H9 (cell line): ENCODE results near the gene IL4R.

DNA sequence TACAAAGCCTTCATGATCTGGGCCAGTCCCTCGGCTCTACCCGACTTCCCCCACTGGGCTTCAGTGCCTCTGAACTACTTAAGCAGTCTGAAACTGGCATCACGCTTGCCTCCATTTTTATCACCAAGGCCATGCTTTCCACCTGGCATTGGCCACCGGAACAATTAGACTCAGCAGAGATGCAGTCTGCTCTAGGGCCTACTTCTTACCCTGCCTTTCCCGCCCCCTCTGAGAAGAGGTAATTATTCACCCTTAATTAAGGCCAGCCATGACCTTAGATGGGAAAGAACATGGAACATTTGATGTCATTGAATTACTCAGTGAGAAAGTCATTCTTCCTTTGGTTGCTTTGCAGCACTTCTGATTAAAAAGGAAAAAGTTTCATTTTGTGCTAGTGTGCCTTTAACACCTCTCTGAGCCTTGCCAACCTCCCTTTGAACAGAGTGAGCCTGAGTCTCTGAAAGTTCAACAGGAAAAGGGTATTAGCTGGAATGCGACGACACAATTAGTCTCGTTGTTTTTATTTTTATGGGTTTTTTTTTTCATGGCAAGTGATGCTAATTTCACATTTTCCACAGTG is 60.9 kb upstream of the TNRC6A start:
- PRO-cap, result no peak

DNA sequence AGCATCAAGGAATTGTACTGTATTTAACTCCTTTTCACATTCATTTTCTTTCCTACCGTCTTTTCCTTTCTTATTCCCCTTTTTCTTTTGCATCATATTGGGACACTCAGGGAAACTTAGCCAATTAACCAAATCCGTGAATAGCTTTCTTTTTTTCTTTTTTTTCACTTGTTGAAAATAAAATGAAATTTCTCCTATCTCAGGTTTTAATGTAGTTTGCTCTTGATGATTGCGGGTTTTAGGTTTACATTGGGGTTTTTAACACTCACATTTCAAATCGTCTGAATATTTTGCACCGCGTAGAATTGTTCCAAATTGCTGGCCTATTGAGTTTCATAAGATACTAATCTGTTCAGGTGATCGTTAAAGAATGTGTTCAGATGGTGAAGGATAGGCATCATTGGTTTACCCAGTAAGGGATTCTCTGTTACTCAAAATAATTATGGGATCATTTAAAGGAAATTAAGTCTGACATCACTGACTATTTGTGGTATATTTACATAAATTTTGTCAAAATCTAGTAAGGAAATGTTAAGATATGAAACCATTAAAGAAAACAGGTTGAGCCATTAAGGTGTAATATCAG is 1.7 kb downstream of the TNRC6A start:
- PRO-cap, result no peak

DNA sequence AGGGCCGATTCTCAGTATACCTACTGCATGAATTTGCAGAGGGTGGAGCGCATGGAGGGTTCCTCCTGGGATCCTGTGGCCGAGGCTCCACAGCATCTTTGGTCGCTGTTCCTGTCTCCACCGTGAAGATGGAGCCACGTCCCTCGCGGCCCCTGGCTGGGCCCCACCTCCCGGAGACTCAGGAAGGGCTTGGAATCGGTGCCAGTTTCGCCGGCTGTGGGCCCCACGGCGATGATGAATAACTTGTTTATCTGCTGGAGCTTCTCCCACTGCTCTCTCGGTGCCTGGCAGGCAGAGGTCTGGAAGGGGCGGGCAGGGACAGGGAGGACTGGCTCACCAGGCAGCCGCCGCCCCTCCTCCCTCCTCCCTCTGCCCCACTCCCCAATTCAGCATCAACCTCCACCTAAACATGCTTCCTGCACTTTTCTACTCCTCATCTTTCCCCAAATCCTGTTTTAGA is 8.1 kb downstream of the SLC5A11 start:
- PRO-cap, result no peak

DNA sequence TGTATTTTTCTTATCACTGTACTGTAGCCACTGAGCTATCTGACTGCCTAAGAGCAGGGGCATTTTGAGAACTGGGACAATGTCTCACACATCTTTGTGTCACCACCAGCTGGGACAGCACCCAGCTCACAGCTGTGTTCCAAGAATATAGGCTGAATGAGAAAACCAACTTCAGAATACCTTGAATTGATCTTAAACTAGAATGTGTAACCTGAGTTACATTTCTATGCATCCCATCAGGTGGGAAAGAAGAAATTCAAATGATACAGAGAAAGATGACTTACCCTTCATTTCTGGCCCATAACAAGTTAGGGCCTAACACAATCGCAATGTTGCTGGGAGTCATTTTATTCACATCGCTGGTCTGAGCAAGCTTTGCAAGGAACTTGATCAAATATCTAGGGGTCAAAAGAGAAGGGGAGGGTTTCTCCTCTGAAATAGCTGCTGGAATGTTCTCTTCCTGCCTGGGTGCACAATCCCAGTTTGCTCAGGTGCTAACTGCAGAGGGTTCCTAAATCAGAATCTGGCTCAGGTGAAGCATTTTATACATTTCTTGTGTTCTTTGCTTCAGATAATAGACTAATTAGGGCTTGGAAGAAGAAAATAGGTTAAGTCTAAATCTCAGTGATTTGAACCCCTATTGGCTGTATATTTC is 67.8 kb downstream of the ARHGAP17 start:
- PRO-cap, result no peak

- PRO-cap, result no peak
Observed at GRCh38 chr16:25050411-25050766, 35.2 kb upstream of the ARHGAP17 start.

GRCh38 chr16:25052409-25053027 is 37.3 kb upstream of the ARHGAP17 start:
- PRO-cap, result no peak

DNA sequence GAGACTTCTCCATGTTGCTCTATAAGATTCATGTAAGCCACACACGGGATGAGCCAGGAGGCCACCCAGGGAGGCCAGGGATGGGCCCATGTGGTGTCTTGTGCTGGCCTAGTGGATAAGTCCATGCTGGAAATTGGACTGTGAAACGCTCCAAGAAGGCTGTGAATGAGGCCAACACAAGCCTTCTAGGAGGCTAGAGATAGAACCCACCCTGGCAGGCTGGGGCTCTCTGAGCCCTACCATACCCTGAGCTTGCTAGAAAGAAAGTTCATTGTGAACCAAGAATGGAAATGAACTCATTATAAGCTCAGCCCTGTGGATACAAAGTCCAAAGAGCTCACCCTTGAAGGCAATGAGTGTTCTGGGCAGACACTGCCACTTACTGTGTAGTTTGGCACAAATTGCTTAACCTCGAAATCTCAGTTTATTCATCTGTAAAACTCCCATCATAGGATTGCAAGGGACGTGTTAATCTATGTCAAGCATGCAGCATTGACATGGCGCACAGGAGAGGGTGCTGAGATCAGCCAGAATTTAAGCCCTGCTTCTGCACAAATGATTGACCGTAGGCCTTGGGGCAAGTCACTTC is 5.4 kb downstream of the KDM8 start:
- PRO-cap, result no peak

- PRO-cap, result no peak
Observed at GRCh38 chr16:27221889-27222665, 18.8 kb downstream of the KDM8 start.

GRCh38 chr16:27313307-27314061 is at the start of gene IL4R:
Gene IL4R, plus strand, starts transcription at chr16:27313974.
- PRO-cap, result unidirectional peak, plus-strand start at chr16:27313582; bidirectional peak, plus-strand start at chr16:27313926, minus-strand start at chr16:27313800

DNA sequence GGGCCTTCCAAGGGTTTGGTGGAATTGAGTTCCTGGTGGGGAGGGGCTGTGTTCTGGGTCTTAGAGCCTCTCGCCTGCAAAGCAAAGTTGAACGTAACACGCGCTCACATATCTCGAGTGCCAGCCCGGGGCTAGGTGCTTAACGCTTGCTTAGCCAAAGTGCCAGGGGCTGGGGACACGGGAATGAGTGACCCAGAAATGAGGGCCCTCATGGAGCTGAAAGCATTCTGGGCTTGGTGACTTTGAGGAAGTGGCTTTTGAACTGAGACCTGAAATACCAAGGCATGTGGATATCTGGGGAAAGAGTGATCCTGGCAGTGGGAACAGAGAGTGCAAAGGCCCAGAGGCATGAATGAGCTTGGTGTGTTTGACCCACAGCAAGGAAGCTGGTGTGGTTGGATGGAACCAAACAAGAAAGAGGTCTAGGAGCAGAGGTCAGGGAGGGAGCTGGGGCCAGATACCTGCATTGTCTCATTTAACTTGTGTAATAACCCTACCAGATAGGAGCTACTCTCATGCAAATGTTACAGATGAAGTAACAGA is 5.1 kb downstream of the IL4R start:
- PRO-cap, result no peak

DNA sequence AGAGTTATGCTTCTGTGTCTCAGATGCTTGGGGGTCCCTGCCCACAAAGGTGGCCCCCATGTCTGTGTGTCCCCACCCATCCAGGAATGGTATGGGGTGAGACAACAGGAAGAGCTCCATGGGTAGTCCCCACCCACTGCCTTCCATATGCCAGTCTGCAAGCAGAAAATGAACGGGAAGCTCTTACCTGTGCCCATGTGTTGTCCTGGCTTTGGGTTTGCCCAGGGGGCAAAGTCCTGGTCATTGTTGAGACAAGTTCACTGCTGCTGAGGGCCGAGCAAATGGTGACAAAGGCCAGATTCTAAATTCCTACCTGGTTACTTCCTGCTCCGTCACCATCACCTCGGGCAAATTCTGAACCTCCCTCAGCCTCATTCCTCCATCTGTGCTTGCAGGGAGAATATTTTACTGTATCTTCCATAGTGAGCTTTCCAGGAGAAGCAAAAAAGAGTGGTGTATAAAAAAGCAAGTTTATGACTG is 9.2 kb downstream of the IL4R start:
- PRO-cap, result no peak

- PRO-cap, result no peak
Observed at GRCh38 chr16:27364321-27365081, 37.5 kb upstream of the IL21R start.

- PRO-cap, result no peak
Observed at GRCh38 chr16:27365268-27366093, 36.5 kb upstream of the IL21R start.

DNA sequence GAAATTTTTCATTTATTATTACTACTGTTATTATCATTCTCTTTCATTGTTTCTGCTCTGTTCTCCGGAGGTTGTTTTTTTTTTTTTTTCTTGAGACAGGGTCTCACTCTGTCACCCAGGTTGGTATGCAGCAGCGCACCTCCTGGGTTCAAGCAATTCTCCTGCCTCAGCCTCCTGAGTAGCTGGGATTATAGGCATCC is 115.0 kb downstream of the KATNIP start:
- PRO-cap, result no peak

- PRO-cap, result no peak
Observed at GRCh38 chr16:27701596-27701861, 151.6 kb downstream of the KATNIP start.

- PRO-cap, result no peak
Observed at GRCh38 chr16:28160855-28161438, 50.8 kb downstream of the XPO6 start.

GRCh38 chr16:28171762-28172216 is 40.0 kb downstream of the XPO6 start:
- PRO-cap, result no peak

- PRO-cap, result no peak
Observed at GRCh38 chr16:28187455-28188197, 24.1 kb downstream of the XPO6 start.

DNA sequence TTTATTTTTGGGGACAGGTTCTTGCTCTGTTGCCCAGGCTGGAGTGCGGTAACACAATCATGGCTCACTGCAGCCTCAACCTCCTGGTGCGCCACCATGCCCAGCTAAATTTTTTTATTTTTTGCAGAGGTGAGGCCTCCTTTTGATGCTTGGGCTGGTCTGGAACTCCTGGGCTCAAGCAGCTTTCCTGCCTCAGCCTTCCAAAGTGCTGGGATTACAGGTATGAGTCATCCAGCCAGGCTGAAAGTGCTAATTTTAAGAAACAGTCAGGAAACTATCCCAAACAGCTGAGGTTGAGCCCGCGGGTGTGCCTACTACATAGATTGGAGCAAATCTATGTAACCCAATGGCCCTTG is 726 bp upstream of the XPO6 start:
- PRO-cap, result bidirectional peak, plus-strand start at position 282 of the sequence, minus-strand start at position 170 of the sequence

DNA sequence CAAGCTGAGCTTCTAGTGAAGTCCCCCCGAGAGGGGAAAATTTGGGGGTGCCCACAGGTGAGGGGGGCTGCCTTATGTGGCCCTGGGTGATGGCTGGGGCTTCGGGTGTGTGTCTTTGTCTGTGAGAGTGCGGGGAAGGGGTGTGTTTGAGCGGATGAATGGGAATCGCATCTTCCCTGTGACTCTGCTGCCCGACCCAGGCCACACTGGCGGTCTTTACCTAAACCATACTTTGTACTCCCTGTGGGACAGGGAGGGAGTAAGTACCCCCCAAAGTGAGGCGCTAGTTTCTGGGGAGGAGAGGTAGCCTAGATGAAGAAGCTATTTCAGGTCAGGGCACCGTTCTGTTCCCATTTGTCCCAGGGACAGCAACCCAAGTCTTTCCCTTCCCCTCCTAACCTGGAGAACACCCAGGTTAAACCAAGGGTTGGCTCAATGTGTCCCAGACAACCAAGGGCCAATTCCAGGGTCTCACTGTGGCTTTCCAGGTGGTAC is 1.4 kb downstream of the SBK1 start:
- PRO-cap, result bidirectional peak, plus-strand start at position 170 of the sequence, minus-strand start at position 208 of the sequence